ENCODE measurements around the gene PRDM16.

DNA sequence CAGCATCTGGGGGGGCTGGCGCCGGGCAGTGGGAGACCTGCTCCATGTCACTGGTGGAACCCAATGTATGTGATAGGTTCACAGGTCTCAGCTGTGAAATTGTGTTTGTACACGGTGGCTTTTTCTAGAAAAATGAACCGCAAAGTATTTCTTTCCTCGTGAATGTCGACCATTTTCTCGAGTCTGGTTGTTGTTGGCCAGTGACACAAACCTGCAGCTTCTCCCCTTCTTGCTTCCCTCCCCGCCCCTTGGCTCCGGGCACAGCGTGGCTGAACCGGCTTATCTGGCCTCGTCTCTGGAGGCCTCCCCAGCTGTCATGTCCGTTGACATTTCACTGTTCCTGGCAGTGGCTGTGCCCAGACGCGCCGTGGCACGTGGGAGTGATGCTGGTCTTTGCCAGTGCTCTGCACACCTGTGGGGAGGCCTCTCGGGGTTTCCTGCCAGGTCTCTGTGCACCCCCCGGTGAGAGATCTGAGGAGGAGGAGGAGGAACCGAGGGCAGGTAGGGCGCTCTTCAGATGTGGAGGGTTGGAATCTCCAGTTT, 23.6 kb downstream of the SKI start:
- RRBS, 2 experiments: no CpG with 5 or more reads among the region's 21 CpGs

DNA sequence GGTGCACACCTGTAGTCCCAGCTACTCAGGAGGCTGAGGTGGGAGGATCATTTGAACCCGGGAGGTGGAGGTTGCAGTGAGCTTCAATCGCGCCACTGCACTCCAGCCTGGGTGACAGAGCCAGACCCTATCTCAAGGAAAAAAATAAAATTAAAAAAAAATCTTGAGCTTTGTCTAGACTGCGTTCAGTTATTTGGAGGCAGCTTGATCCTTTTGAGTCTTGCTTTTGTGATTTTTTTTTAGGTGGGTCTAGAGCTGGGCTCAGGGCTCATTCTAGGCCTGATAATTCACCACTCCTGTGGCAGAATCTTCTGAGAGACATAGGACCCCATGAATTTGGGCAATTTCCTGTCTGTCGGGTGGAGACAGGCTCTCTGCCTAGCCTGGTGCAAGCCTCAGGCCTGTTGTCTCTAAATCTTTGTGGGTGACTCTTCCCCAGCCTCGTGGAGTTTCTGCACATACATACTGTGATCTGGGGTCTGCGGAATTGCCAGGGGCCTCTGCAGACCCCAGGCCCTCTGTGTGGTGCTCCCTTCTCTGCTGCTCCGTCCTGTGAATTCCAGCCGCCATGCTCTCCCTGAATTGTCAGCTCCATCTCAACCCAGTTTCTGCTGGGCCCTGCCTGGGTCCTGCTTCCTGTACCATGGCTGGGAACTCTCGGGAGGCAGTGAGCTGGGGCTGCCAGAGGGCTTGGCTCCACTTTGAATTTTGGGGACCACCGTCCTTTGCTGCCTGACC, 37.9 kb downstream of the SKI start:
- RRBS, 2 experiments: no CpG with 5 or more reads among the region's 11 CpGs

DNA sequence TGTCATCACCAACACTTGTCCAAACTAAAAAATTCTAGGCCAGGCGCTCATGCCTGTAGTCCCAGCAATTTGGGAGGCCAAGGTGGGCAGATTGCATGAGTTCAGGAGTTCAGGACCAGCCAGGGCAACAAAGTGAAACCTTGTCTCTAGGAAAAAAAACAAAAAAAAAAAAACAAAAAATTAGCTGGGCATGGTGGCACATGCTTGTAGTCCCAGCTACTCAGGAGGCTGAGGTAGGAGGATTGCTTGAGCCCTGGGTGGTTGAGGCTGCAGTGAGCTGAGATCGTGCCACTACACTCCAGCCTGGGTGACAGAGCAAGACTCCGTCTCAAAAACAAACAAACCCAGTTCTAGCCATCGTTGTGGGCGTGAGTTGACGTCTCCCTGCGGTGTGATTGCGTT, 67.9 kb downstream of the SKI start:
- RRBS, 2 experiments: no CpG with 5 or more reads among the region's 8 CpGs

GRCh38 chr1:2307568-2308028, 79.5 kb downstream of the SKI start:
- RRBS, 2 experiments: 78% methylated on average over 1 of the region's 18 CpGs; no CpG with 5 or more reads in 1 of the 2 experiments

GRCh38 chr1:2308776-2309331, 80.7 kb downstream of the SKI start:
- RRBS, 2 experiments: no CpG with 5 or more reads among the region's 20 CpGs

- RRBS, 2 experiments: 11 to 26% methylated on average over 5 of the region's 20 CpGs
Measured at GRCh38 chr1:2313779-2314309, 77.5 kb downstream of the MORN1 start.

- RRBS, 2 experiments: 2 to 6% methylated on average over 47 to 49 of the region's 126 CpGs
Measured at GRCh38 chr1:2314310-2315463, 76.7 kb downstream of the MORN1 start.

DNA sequence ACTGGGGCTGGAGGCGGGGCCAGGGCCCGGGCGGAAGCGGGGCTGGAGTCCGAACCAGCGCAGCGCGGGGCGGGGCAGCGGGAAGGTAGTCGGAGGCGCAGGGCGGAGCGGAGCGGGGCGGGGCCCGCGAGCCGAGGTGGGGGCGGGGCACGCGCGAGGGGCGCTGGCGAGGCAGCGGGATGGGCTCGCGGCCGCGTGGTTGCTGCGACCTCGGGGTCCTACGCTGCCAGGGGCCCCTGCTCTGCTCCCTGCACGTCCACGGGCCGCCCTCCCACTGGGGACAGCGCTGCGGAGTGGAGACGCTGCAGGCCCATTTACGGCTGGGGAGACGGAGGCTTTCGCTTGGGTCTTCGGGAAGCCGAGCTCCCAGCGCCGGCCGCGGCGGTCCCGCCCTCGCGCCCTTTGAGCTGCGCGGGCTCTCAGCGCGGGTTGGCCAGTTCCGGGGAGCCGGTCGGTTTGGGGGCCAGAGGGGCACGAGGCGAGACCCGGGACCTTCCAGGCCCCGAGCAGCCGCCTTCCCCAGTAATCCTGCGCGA, 340 bp upstream of the PEX10 start:
- RRBS, 2 experiments: under 1 to 5% methylated on average over 20 of the region's 66 CpGs

DNA sequence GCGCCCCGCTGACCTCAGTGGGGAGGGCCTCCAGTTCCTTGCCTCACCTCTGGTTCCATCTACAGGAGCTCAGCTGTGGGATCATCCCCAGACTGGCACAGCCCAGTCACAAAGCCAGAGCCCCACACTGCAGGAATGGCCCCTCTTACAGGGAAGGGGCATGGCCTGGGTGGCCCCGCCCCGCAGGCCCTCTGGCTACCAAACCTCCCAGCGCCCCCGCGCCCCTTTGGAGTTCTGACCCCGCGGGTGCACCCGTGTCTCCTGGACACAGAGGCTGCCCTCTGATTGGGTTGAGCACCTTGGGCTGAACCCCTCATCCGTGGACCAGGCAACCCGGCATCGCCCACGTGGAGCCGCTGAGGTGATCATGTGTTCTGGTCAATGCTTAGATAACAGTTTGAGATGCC, 1.4 kb upstream of the PEX10 start:
- RRBS, 2 experiments: no CpG with 5 or more reads among the region's 15 CpGs

- RRBS, 2 experiments: no CpG with 5 or more reads among the region's 23 CpGs
Measured at GRCh38 chr1:2493501-2493973, 17.4 kb downstream of the PLCH2 start.

GRCh38 chr1:2550125-2550458, 6.1 kb upstream of the TNFRSF14 start:
- RRBS, 2 experiments: no CpG with 5 or more reads among the region's 15 CpGs

DNA sequence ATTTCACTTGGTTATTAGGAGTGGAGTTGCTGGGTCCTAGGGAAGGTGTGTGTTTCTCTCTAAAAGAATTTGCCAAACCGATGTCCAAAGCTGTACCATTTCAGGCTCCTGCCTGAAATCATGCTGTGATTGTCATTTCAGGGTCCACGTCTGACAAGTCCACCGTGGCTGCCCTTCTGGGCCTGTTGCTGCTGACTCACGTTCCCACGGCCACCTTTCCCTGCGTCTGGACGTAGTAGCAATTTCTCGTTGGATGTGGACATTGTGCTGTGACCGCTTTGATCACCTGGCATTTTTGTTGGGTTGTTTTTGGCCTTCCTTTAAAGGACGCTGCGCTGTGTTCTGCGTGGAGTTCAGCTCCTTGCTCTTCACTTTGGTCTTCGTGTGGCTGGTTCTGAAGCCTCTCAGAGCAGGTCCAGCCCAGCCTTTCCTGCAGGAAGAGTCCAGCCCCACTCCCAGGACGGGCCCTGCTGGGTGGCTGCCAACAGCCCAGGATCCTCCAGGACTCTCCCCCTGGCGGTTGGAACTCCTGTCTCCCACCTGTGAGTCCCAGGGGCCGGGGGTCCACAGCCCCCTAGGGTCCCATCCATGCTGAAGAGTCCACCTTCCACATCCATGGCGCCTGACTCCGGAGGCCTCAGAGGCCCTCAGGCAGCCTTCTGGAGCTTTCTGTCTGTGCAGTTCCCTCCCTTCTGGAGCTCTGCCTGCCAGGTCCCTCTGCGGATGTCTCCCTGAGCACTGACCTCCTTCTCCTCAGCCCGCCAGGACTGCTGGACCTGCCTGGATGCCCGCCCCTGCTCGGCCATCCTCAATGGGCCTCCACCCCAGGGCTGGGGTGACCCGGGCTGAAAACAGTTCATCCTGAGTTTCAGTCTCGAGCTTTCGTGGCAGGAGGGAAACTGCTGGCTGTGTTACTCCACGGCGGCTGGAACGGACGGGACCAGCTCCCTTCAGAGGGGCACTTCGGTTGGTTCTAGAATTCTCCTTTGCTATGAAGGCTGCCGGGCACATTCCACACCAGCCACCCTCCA, 4.6 kb upstream of the TNFRSF14 start:
- RRBS, 2 experiments: no CpG with 5 or more reads among the region's 31 CpGs

GRCh38 chr1:2609301-2609500, 22.6 kb downstream of the PRXL2B start:
- RRBS, 2 experiments: no CpG with 5 or more reads among the region's 9 CpGs

DNA sequence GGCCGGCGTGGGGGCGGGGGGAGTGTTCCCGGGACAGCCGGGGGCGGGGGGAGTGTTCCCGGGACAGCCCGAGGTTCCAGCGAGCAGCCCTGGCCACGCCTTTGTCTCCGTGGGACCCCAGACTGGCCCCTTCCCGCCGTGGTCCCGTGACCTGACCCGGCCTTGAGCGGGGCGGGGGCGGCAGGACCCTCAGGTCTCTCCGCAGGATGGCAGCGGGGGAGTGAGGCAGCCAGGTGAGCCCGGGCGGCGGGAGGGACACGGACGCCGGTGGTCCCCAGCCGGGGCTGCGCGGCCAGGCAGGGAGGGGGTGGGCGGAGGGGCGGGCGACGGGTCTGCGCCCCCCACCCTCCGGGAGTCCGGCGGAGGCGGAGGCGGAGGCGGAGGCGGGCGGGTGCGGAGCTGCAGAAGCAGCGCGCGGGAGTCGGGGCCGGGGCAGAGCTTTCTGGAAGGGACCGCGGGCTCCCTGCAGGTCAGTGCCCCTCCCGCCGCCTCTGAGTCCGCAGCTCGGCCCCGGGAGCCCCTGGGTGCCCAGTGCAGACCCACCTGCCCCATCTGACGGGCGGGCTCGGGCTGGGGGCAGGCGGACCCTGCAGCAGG, 4.0 kb downstream of the MMEL1 start:
- RRBS, 2 experiments: 2 to 5% methylated on average over 41 of the region's 59 CpGs

DNA sequence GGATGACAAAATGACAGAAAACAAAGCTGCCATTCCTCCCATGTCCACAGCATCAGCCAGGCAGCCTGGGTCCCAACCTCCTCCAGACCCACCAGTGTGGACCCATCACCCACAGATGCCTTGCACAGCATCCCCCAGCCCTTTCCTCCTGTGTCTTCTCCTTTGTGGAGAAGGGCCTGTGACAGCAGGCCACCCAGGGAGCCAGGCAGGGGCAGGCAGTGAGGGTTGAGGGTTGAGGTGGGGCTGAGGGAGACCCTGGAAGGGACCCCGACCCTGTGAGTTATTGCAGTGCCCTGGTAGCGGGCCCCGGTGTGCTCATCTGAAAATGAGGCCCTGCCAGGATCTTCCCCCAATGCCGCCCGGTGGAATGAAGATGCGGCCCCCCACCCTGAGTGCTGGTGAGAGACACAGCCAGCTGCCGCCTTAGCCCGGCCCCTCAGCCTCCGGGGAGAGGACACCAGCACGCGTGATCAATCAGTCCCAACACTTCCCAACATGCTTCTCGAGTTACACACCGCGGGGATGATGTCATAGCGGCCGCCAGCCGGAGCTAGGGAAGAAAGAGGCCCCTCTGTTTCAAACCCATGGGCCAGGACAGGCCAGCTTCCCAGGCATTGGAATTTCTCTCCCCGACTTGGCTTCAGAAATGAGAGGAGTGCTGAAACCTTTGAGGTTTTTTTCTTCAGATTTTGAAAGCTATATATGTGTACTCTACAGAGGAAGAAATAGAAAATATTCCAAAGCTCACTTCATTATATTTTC, 36.1 kb upstream of the ACTRT2 start:
- RRBS, 2 experiments: 40 to 59% methylated on average over 14 of the region's 18 CpGs

DNA sequence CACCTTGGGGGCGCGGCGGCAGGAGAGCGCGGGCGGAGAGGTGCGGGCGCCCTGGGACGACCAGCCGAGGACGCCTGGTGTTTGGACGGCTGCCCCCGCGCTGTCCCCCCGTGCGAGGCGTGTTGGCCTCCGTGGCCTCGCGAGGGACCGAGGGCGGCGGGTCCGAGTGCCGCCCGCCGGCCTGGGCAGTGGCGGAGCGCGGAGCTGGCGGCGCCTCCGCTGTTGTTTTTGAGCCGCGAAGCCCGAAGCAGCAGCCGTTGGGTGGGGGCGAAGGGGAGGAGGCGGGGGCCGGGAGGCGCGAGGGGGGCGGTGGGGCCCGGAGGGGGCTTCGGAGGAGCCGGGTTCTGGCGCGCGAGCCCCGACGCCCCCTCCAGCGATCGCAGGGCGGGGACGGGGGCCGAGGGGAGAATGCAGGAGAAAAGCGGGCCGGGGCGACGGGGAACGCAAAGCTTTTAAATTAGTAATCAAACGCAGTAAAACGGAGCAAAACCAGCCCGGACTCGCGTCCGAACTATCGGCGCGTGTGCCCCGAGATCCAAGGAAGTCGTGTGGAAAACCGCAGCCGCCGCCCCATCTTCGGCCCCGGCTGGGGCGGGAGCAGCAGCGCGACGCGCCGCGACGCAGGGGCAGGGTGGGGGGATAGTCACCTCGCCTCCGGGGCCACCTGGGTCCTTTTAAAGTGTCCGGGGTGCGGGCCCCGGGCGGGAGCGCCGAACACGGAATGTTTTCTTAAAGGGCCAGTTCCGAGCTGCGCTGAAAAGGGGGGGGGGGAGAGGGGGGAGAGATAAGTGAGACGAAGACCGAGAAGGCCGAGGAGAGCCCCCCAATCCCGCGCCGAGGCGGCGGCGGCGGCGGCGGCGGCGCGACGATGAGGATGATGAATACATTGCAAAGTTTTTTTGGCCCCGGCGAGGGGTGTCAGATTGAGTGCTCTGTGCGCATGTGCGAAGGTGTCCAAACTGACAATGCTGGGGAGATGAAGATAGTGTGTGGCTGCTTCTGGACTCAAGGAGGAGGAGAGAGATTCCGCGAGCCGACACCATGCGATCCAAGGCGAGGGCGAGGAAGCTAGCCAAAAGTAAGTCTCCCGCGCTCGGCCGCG, at the start of gene PRDM16:
TSS of gene PRDM16 (plus strand) at position 985 of the 1,102 bp plus-strand sequence.
- RRBS, 2 experiments: 1 to 4% methylated on average over 36 to 42 of the region's 127 CpGs

DNA sequence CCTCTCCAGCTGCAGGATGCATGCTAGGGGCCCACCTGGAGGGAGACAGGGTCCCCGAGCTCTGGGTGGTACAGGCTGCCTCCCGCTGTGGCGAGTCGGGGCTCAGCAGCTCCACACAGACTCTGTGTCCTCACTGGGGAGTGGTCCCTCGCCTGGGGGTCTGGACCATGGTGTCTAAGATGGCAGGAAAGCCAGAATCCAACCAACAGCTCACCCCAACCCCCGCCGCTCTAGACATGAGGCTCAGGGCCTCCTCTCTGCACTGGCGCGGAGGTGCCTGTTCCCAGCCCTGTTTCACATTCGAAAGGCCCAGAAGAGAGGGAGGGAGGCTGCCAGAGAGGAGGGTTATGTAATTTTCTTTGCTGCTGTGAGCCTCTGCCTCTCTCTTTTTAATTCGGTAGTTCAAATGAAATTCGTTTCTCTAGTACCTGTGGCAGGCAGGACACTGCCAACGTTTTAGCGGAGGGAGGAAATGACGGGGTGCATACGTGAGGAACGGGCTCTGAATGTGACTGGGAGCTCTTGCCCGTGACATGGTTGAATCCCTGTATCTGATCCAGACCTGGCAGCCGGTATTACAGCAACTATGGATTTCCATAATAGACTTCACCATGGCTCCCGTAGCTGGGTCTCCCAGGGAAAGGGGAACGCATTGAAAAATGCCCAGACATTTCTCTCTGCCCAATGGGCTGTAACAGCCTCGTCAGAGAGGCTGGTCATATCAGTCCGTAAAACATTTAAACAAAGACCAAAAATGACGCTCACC, 9.4 kb downstream of the PRDM16 start:
- RRBS, 2 experiments: no CpG with 5 or more reads among the region's 24 CpGs

DNA sequence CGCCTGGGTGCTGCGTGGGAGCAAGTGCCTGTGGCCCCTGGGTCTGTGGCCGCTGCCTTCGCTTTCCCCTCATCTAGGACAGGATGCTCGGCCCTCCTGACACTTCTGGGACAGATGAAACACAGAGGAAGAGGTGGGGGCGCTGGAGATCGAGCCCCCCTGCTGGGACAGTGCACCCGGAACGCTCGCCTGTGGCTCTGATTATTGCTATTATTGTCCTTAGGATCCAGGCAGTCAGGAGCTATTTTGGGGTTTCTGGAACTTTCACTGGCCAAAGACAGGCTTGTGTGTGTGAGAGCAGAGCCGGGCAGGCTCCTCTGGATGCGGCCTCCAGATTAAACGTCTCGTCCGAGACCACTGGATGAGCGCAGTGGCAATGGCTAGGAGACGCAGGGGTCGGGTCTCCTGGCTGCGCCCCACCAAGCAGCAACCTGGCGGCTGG, 13.9 kb downstream of the PRDM16 start:
- RRBS, 2 experiments: 98% methylated on average over 4 of the region's 20 CpGs; no CpG with 5 or more reads in 1 of the 2 experiments

GRCh38 chr1:3113636-3114508, 44.9 kb downstream of the PRDM16 start:
- RRBS, 2 experiments: no CpG with 5 or more reads among the region's 56 CpGs

- RRBS, 2 experiments: 87 to 89% methylated on average over 20 of the region's 26 CpGs
Measured at GRCh38 chr1:3238316-3238872, 169.4 kb downstream of the PRDM16 start.

Data from Panc1 (cell line).